Bronchial lymph node (tissue), 1 donor: Measurements from ENCODE around the gene MUC20.

GRCh38 chr3:194840632-194840928 lies 154.9 kb downstream of the FAM43A start:
- PRO-cap: no peak

- PRO-cap: no peak
These were observed 169.3 kb downstream of the FAM43A start for GRCh38 chr3:194854917-194855526.

GRCh38 chr3:194867784-194868174 lies 182.1 kb downstream of the FAM43A start:
- PRO-cap: bidirectional peak, plus-strand start at chr3:194867919, minus-strand start at chr3:194867707

DNA sequence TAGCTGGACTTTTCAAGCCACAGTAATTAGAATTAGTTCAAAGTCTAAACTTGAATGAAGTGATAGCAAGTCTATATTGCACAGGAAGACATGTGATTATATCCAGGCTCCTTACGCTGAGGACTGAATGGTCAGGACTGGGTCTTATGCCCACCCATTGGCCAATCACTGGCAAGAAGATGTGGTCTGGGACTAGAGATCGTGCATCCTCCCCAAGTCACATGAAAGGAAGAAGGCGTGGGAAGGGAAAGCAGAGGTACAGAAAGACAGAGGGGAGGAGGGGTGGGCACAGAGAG lies 227.7 kb downstream of the FAM43A start:
- PRO-cap: no peak

DNA sequence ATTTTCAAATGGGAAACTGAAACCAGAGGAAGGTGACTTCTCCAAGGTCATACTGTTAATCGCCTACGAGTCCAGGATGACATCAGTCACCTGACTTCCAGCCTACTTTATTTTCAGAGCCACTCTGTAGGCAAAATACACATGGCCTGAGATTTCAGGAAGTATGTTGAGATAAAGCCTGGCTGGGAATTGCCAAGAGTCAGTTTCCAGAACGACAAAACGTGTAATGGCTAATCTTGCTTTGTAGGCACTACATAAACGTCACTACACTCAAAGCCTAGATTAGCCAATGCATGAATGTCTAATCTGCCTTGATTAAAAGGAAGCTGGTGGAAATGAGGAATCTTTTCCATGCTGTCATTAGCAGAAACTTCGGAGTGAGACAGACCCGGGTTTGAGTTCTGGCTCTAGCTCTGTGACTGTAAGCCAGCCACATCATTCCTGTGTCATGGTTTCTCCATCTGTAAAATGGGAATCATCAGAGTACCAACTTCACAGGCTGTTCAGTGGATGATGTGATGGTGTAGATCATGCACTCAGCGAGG lies 242.0 kb downstream of the XXYLT1 start:
- PRO-cap: no peak

GRCh38 chr3:195039922-195040450 lies 231.0 kb downstream of the XXYLT1 start:
- PRO-cap: no peak

GRCh38 chr3:195095043-195095478 lies 175.9 kb downstream of the XXYLT1 start:
- PRO-cap: bidirectional peak, plus-strand start at chr3:195095320, minus-strand start at chr3:195095170

- PRO-cap: no peak
These were observed 108.9 kb downstream of the XXYLT1 start for GRCh38 chr3:195162076-195162526.

DNA sequence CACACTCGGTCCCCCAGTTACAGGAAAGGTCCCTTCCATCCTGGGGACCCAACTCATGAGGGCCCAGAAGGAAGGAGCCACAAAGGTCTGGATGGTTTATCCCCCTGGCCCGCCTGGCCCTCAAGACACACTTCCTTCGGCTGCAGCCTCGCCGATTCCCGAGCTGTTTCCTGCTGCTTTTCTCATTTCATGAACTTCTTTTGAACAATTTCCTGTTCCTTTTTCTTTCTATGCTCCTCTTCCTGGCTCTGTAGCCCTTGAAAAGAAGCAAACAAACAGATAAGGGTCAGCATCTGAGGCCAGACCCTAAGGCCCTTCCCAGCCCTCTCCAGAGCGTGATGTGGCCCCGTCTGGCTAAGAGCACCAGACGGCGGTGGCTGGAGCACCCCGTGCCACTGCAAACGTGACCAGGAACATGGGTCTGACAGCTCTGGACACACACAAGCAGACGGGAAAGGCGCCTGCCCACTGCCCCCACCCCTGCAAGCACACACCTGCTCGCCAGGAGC lies 90.6 kb downstream of the XXYLT1 start:
- PRO-cap: no peak

DNA sequence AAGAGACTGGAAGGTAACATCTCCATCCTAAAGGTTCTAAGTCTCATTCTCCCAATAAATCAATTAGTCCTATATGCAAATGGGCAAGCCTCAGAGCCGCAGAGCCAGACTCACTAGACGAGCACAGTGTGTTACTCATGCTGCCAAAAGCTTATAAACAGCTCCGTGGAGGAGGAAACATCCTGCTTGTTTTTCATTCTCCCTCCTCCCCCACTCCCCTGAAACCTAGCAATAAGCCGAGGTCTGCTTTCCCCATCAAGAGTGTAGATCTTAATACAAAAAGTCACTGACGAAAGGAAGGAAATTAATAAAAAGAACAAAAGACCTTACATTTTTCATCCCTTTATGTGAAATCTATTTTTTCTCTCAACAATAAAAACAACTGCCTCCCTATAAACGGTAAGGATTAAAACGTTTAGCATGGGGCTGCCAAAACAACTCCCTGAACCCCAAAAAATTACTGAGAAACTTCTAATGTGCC lies 88.5 kb downstream of the XXYLT1 start:
- PRO-cap: no peak

GRCh38 chr3:195260551-195261106 lies 10.3 kb downstream of the XXYLT1 start:
- PRO-cap: no peak

GRCh38 chr3:195292071-195292664 lies 21.2 kb upstream of the XXYLT1 start:
- PRO-cap: no peak

DNA sequence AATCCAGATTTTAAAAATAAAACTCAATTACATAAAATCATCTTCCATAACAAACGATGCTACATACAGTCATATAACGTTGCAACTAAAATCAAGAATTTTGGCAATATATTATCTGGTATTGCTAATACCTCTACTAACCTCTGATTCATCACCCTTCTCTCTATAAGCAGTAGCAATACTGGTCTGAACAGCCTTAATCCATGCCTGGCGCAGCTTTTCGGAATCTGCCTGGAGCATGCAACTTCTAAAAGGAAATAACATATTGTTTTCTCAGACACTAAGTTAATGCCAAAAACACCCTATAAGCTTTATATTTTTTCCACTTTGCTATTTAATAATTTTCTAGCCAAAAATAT lies 35.4 kb upstream of the XXYLT1 start:
- PRO-cap: no peak

GRCh38 chr3:195540393-195540856 lies 2.7 kb downstream of the PPP1R2 start:
- PRO-cap: unidirectional peak, plus-strand start at chr3:195540772

DNA sequence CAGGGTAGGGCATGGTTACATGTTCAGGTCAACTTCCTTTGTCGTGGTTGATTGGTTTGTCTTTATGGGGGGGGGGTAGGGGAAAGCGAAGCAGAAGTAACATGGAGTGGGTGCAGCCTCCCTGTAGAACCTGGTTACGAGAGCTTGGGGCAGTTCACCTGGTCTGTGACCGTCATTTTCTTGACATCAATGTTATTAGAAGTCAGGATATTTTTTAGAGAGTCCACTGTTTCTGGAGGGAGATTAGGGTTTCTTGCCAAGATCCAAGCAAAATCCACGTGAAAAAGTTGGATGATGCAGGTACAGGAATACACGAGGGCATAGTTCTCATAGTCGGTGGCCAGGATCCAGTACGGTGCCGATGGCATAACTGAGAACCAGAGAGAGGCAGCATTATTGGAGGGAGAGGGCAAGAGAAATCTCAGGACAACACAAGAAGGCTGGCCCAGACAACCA lies 14.9 kb downstream of the APOD start:
- PRO-cap: no peak

- PRO-cap: no peak
These were observed 34.0 kb upstream of the APOD start for GRCh38 chr3:195617656-195618135.

GRCh38 chr3:195630293-195630719 lies 46.6 kb upstream of the APOD start:
- PRO-cap: no peak

- PRO-cap: no peak
These were observed 12.3 kb upstream of the MUC20 start for GRCh38 chr3:195708327-195709009.

DNA sequence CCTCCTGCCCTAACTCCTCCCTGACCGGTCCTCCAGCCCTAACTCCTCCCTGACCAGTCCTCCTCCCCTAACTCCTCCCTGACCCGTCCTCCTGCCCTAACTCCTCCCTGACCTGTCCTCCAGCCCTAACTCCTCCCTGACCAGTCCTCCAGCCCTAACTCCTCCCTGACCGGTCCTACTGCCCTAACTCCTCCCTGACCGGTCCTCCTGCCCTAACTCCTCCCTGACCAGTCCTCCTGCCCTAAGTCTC lies 7.6 kb upstream of the MUC20 start:
- PRO-cap: no peak

DNA sequence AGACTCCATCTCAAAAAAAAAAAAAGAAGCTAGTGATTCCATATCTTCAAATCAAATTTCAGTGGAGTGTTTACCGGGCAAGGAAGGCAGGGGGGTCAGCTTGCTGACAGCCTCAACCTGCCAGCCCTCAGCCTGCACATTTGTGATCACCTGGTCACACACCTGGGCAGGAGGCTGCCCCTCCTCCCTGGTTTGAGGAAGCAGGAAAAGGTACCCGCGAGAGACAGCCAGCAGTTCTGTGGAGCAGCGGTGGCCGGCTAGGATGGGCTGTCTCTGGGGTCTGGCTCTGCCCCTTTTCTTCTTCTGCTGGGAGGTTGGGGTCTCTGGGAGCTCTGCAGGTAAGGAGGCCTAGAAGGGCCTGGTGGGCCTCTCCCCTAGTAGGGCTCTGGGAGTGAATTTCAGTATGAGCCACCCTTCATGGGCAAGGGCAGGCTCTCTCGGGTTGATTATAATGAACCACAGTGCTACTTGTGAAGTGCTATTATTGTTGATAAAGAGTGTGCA lies at the start of gene MUC20:
Gene MUC20 (plus strand): TSS at position 233 of the 504 bp plus-strand sequence.
- PRO-cap: no peak